Colon Carcinoma Metastatic in the Brain (tissue), 2 donors: ENCODE results near the genes JHY, TMEM225, OR8D1, ROBO3, SLC37A2 and TMEM218.

DNA sequence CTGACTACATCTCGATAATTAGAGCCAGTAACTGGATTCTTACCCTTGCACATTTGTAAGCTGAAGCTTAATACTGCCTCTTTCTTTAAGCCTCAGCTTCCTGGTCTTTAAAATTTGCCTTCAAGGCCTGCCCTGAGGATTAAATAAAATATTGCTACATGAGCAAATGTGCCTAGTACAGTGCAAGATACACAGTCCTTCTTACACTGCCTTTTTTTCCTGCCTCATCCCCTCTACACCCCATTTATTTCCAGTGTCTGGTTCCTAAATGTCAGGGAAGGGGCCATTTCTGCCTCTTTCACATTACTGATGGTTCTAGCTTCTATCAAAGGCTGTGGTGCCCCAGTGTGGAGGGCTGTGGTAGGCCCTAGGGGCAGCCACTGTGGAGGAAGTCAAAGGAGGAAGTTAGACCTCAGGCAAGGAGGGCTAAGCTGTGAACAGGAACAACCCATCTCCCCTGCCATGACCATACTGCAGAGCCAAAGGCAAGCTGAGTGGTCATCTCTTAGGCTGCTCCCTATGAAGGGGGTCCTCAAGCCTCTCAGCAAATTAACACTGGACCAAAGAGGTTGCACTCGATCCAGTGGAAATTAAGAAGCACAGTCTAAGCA, 81.9 kb upstream of the CRTAM start:
- PRO-cap, 2 experiments: no peak in any of the 2 experiments

GRCh38 chr11:122882470-122883714, at the start of gene JHY:
Gene JHY, plus strand, starts transcription at chr11:122882759.
- PRO-cap, 2 experiments: no peak in any of the 2 experiments

GRCh38 chr11:123054131-123054878, 7.6 kb downstream of the HSPA8 start:
- PRO-cap, 2 experiments: no peak in any of the 2 experiments

DNA sequence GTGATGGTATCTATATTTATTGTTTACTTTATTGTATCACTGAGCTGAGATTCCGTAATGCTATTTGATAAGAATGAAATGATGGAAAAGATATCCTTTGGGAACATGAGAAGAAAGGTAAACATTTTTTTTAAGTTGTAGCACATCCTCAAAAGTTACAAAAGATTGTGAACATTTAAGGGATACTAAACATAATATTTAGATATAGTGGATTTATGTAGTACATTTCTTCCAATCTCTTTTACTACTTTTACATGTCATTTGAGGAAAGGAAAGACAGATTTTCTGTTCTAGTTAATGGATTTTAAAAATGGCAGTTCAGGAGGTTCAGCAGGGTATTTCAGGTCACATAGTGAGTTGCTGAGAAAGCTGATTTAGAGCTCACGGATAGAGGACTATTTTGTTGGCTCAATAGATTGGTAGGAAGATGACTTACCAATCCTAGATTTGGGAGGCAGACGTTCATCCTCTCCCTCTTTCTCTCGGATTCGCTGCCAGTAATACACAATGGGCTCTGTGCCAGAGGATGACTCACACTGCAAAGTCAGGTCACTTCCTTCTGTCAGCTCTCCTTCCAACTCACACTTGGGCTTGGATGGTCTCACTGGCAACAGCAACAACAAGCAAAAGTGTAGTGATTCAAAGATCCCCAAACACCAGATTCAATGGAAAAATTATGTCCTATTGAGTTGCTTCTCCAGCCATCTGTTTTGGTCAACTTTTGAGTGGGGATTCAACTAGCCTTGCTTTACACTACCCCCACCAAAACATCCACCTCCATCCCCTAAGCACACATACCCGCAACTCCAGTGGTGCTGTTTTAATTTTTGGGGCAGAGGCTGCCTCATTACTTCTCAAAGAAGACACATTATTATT, 21.5 kb upstream of the HSPA8 start:
- PRO-cap, 2 experiments: no peak in any of the 2 experiments

- PRO-cap, 2 experiments: no peak in any of the 2 experiments
These were observed 49.7 kb downstream of the CLMP start for GRCh38 chr11:123145240-123145806.

- PRO-cap, 2 experiments: no peak in any of the 2 experiments
These were observed 35.9 kb downstream of the CLMP start for GRCh38 chr11:123159095-123159673.

DNA sequence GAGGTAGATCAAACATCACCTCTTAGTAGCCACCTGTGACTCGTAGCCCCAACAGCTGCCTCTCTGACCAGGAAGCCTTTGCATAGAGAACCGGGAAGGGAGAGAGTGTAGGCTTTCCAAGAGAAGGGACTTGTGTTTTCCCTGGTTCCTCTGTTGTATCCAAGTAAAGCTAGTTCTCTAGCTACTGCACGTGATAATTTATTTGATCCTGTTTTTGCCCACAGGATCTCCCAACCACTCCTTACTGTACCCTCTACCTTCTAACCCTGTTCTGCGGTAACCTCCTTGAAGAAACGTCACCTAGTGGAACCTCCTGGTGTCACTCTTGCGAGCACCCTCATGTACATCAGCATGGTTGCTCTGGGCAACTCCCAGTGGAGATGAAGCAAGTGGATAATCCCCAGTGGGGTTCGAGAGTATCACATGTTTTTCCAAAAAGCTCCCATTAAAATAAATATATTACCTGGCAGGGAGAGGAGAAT, 108.8 kb upstream of the CLMP start:
- PRO-cap, 2 experiments: no peak in any of the 2 experiments

DNA sequence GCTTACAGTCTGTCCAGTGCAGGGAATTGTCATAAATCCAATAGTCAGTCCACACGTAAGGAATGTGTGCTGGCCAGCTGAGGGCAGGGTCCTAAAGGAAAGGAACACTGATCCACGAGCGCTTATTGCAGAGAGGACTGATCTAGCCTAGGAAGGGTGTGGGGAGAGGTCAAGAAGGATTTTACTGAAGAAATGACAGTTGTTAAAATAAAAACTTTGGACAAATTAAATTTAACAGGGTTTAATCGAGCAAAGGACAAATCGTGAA, 109.9 kb upstream of the GRAMD1B start:
- PRO-cap, 2 experiments: no peak in any of the 2 experiments

DNA sequence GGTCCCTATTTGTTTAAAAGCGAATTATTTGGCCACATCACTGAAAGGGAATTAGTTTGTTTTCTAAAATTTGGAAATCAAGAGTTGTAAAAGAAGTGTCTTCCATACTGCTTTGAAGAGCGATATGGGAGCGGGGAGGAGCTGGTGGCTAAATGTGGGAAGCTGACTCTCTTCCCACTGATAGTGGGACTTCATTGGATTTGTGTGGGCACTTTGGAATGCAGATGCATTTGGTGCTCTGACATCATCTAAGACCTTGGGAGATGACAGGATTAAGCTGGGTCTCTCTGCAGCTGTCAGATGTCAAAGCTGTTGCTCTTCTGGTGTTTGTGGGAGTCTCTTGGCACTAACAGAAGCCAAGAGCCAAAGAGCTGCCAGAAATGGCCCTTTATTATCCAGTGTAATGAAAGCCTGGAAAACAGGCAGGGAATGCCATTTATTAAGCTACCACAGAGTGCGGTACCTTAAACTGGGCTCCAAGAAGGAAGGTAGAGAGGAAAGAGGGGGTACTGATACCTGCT, 20.5 kb downstream of the GRAMD1B start:
- PRO-cap, 2 experiments: no peak in any of the 2 experiments

DNA sequence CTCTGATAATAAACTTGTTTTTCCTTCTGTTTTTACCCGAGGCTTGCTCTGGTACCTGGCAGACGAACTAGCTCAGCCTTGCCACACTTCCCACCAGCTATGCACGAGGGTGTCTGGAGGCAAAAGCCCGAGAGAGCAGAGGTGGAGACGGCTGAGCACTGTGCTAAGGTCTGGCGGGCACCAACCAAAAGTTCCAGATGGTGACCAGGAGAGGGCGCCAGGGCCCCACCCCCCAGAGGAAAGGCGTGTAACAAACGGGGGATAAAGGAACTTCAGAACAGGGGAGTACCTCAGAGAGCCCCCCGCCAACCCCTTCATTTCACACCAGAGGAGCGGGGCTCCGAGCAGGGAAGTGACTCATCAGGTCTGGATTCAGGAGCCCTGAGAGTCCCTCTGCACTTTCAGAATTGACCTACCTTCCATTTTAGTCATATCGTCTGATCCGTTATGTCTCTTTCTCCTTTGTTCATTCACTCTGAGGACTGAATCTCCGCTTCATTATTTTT, 13.4 kb downstream of the SCN3B start:
- PRO-cap, 2 experiments: no peak in any of the 2 experiments

DNA sequence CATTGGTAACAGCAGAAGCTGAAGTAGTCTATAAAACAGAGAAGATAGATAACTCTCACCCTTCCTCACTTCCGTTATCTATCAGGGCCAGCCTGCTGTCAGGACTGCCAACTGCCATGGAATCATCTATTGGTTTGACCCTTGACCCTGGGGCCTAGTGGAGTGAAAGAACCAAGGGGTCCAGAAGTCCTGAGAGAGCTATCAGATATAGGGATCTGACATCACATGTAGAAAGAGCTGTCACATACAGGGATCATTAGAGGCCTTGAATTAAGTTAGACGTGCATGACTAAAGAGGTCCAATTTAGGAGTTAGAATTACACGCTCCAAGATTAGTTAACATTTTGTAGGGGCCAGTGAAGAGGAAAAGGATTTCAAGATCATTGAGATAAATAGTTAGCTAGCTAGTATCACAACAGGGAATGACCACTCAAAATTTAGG, at the start of gene TMEM225:
TSS of gene TMEM225 (minus strand) at position 136 of the 442 bp plus-strand sequence.
- PRO-cap, 2 experiments: no peak in any of the 2 experiments

DNA sequence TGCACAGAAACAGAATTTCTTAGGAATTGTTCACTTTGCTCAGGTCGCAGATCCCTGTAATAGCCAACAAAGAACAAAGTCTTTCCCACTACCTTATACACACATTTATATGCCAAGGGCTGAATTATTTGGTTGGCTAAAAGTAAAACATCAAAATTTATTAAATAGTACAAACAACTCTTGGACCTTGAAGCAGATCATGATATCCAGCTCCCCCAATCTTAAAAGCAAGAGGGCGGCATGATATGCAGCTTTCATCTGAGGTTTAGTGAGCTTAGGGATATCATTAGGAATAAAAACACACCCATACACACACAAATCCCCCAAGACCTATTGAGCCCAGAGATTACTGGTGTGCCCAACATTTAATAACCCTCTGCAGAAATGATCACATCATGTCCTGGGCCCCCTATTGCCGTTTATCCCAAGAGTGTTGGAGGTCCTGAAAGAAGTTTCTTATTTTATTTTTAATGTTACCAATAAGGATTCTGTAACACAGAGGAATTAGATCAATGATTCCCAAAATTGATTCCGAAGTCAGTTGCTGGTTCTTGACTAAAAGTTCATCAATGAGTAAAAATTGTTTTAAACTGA, at the start of gene OR8D1:
TSS of gene OR8D1 (minus strand) at position 221 of the 594 bp plus-strand sequence.
- PRO-cap, 2 experiments: no peak in any of the 2 experiments

GRCh38 chr11:124748198-124748929, 3.7 kb downstream of the VSIG2 start:
- PRO-cap, 2 experiments: no peak in any of the 2 experiments

DNA sequence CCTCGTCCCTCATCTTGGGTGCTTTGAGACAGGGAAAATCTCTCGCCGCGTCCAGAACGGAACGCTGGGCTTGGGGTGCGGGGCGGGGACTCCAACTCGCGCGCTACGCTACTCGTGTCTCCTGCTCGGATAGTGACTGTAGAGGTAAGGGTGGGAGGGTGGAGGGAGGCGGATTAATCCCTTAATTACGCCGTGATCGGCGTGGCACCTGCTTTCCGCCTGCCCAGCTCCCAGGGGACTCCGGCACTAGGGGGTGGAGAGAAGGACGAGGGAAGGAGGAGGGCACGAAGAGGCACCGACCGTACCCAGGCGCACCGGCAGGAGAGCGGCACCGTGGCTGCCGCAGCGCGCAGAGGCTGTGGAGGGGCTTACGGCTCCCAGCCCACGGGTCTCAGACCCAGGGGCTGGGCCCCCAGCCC, at the start of gene ROBO3:
TSS of gene ROBO3 (plus strand) at position 302 of the 419 bp plus-strand sequence.
- PRO-cap, 2 experiments: no peak in any of the 2 experiments

- PRO-cap, 2 experiments: no peak in any of the 2 experiments
These were observed 12.2 kb downstream of the ROBO3 start for GRCh38 chr11:124877131-124878182.

DNA sequence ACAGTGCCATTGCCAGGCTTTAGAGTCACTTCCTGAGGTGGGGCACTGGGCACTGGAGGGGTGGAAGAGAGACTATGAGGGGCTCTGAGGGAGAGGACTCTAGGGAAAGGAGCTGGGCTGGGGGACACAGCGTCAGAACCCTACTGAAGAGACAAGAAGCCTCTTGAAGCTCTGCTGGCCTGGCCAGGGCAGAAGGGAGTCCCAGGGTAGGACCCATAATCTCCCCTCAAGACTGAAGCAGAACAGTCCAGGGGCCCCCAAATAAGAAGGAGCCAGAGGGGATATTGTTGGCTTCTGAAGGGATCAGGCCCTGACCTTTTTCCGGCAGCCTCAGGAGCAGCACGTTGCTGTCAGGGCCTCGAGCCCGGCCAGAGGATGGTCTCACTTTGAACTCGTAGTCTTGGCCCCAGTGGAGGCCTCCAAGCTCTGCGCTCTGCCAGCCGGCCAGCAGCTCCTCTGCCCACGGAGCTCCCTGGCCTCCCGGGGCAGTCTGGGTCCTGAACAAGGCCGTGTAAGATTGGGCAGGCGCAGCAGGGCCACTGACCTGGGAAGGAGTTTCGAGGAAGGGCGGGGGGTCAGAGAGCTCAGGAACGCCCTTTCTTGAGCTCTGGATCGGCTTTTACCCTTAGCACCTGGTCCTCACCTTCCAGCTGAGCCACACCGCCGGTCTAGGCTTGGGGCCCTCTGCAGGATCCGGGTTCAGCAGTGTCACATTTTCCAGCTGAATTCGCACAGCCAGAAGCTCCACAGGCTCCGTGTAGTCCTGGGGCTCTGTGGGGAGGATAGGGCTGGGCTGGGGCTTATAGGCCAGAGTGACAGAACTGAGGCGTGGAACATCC, 2.3 kb downstream of the ROBO4 start:
- PRO-cap, 2 experiments: no peak in any of the 2 experiments

DNA sequence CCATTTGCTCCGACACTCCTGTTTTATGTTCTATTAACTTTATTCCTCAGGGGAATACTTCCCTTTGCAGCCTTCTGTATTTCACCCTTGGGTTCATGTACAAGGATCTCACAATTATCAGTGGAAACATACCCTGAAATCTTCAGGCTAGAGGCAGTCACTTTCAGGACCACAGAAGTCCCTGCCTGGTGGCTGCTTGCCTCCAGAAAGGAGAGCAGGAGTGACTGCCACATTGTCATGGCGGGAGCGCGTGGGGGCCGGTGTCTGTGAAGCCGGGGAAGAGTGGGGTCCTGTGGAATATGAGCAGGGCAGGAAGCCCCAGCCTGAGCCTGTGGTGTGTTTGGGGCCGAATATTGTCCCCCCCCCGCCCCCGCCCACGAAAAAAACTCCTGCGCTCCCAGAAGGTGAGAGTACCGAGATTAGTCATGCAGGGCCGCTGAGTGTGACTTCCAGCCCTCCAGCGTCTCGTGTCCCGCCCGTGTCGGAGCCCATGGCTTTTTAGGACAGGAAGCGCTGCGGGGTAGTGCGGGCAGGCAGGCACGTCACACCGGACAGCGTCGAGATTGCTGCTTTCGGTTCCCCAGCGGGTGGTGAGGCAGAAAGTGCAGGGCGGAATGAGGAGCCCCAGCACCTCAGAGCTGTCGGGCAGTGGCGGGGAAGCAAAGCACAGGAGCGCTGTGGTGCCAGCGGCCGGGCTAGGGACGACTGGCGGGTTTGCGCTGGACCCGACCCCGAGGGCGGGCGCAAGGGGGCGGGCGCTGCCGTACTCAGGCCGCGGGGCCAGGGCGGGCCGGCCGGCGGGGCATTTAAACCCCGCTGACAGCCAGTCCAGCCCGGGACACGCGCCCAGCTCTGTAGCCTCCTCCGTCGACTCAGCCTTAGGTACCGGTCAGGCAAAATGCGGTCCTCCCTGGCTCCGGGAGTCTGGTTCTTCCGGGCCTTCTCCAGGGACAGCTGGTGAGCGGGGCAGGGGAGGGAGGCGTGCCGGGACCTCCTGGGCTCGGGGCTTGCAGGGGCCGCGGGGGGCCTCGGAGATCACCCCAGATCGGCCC, at the start of gene SLC37A2:
TSS of gene SLC37A2 (plus strand) at position 836 of the 1,052 bp plus-strand sequence.
- PRO-cap, 2 experiments: peak in 1 of 2 experiments; most common plus-strand start position 598 of the sequence (in 1); most common minus-strand start position 474 of the sequence (in 1)

- PRO-cap, 2 experiments: no peak in any of the 2 experiments
These were observed 21.1 kb downstream of the TMEM218 start for GRCh38 chr11:125090254-125090702.

DNA sequence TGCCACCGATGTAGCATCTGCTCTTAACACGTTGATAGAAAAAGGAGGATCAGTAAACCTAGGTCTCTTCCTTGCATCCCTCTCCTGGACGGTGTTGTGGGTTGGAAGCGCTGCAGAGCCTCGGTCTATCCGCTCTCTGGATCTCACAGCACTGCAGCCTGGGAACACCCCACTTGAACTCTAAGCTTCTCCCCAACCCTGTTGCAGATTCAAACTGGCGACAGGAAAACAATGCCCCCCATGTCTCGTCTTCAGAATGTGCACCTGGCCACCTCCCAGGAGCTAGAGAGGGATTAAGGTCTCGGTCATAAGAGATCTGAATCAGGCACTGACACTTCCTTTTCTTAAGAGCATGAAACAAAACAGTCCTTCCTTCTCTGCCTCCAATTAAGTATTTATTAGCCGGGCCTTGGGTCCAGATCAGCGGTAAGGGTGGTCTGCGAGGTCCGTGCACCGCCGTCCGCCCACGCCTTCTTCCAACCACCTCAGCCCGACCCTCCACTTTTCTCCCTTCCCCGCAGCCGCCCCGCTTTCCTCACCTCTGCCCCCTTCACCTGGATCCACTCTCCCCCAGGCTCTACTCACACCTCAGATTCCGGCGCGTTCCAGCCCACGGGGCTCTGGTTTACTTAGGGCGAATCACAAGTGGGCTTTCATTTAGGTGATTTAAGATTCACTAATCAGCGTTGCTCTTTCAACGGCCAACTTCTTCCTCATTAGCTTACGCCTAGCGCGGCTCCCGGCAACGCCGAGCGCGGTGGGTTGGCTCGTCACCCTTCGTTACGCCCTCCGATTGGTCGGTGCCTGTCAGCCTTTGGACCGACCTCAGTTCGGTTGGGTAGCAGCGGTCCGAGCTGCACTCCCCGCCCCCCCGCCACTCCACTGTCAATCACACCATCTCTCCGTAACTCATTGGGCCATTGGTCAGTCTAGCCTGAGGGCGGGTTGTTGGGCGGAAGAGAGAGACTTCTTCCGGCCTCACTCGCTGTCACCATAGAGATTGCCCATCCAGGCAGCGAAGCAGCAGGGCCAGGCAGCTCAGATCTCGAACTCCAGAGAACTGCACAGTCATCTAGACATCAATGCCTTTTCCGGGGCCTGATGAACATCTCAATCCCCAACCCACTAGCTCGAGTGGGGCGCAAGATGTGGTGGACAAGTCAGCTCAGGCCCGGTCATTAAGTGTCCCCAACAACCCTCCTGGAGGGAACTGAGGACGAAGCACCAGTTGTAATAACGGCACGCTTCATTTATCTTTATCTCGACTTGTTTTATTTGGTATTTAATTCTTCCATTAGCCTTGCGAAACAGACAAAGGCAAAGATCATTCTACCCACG, at the start of gene TMEM218:
TSS of gene TMEM218 (minus strand) at position 627 of the 1,338 bp plus-strand sequence.
- PRO-cap, 2 experiments: peak in 1 of 2 experiments; most common plus-strand start position 1,007 of the sequence (in 1); most common minus-strand start position 595 of the sequence (in 1)

GRCh38 chr11:125274220-125274822, 109.8 kb downstream of the PKNOX2 start:
- PRO-cap, 2 experiments: no peak in any of the 2 experiments